HT1080 (cell line): Measurements from ENCODE around the genes TWIST1, FERD3L and MACC1.

RAMPAGE:
- cytosol, long total RNA, result no peak
- long total RNA, result no peak
- nucleus, long total RNA, result no peak
Measured at GRCh38 chr7:19107058-19108075, 10.1 kb downstream of the TWIST1 start.

RAMPAGE:
- cytosol, long total RNA, result no peak
- long total RNA, result no peak
- nucleus, long total RNA, result no peak
Measured at GRCh38 chr7:19117160-19118078, at the start of gene TWIST1. Gene TWIST1, minus strand, starts transcription at chr7:19117636.

GRCh38 chr7:19145270-19145606 lies at the start of gene FERD3L:
Gene FERD3L, minus strand, starts transcription at chr7:19145421.
RAMPAGE:
- cytosol, long total RNA, result no peak
- long total RNA, result no peak
- nucleus, long total RNA, result no peak

GRCh38 chr7:20125001-20125595 lies 92.1 kb downstream of the MACC1 start:
RAMPAGE:
- cytosol, long total RNA, result no peak
- long total RNA, result no peak
- nucleus, long total RNA, result no peak

GRCh38 chr7:20201315-20201946 lies 15.8 kb downstream of the MACC1 start:
RAMPAGE:
- cytosol, long total RNA, result no peak
- long total RNA, result no peak
- nucleus, long total RNA, result no peak

DNA sequence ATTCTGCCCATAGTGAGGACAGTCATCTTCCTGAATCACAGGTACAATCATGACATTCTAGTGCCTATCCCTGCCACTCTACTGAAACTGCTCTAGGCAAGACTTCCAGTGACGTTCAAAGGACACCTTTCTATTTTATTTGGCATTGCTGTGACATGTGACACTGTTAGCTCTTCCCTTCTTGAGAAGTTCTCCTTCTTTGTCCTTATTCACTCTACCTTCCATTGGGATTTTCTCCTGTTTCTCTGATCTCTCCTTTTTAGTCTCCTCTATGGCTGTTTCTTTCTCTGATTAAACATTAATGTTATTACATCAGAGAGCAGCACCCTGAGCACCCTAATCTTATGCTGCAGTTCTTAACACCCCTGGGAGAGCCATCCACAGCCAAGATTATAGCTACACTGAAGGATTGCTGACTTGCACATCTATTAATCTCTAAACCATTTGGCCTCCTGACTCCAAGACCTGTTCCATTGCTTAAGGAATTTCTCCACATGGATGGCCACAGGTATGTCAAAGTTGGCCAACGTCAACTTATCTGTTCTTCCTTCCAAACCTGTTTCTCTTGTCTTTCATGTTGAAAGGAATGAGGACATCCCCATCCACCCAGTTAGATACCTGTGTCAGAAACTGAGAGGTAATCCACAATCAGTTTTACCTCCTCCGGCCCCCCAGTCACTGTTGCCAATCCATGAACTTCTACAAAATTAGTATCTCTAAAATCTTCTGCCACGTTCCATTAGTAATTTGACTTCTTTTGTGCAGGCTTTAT lies 10.8 kb downstream of the MACC1 start:
RAMPAGE:
- cytosol, long total RNA, result no peak
- long total RNA, result no peak
- nucleus, long total RNA, result no peak

GRCh38 chr7:20217160-20218032 lies at the start of gene MACC1:
Gene MACC1, minus strand, starts transcription at chr7:20217384.
RAMPAGE:
- cytosol, long total RNA, result no peak
- long total RNA, result no peak
- nucleus, long total RNA, result no peak

DNA sequence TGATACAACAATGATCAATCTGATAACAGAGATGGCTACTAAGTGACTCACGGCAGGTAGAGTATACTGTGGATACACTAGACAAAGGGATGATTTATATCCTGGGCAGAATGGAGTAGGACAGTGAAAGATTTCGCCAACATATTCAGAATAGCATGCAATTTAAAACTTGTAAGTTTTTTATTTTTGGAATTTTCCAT lies 34.2 kb upstream of the ITGB8 start:
RAMPAGE:
- cytosol, long total RNA, result no peak
- long total RNA, result no peak
- nucleus, long total RNA, result no peak

GRCh38 chr7:20345395-20346157 lies 14.9 kb downstream of the ITGB8 start:
RAMPAGE:
- cytosol, long total RNA, result no peak
- long total RNA, result no peak
- nucleus, long total RNA, result no peak

GRCh38 chr7:21251424-21251710 lies 176.5 kb upstream of the SP4 start:
RAMPAGE:
- cytosol, long total RNA, result no peak
- long total RNA, result no peak
- nucleus, long total RNA, result no peak

DNA sequence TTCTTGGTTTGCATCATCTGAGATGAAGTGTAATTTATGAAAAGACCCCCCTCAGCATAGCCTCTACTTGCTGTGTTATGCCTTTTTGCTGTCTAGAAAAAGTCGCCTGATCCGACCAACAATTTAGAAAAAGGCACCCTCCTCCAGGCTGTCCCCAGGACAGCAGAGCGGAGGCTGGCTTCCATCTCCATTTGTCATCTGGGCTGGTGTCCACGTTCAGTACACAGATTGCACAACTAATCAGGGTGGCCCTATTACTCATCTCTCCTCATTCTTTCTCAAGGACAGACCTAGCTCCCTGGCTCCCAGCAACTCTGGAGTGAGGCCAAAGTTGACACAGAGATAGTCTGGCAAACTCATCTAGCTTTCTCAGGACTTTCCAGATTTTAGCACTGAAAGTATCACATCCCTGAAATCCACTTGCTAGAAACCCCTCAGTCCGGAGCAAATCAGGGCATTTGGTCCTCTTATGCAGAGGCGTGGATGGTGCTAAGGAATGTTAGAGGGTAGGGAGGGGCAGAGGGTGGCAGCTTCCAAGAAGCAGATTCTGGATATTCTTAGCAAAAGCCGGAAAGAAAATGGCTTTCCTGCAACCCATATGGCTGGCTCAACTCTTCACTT lies 75.1 kb downstream of the DNAH11 start:
RAMPAGE:
- cytosol, long total RNA, result no peak
- long total RNA, result no peak
- nucleus, long total RNA, result no peak

RAMPAGE:
- cytosol, long total RNA, result no peak
- long total RNA, result no peak
- nucleus, long total RNA, result no peak
Measured at GRCh38 chr7:22146908-22147661, 201.4 kb upstream of the CDCA7L start.

DNA sequence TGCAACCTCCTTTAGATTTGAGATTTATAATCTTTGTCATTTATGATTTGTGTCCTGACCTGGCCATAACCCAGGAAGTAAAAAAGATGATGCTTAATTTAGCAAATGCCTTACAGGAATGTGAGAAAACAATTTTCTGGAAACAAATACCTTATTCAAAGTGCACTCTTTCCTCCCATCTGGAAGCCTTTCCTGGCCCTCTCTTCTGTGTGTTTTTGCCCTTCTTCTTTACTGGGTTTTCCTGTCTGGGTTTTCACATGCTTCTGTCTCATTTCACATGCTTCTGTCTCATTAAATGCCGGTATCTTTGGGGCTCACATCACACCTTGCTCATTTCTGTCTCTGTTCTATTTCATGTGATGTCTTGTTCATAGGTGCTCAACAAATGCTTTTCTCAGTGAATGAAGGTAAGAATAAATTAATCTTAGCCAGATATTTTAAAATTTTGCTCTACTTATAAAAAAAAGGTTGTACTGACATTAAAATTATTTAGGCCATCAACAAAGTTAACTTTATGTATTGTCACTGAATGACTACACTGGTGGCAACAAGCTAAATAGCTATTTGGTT lies 149.1 kb downstream of the RAPGEF5 start:
RAMPAGE:
- cytosol, long total RNA, result no peak
- long total RNA, result no peak
- nucleus, long total RNA, result no peak

GRCh38 chr7:22212232-22212800 lies 144.6 kb downstream of the RAPGEF5 start:
RAMPAGE:
- cytosol, long total RNA, result no peak
- long total RNA, result no peak
- nucleus, long total RNA, result no peak

GRCh38 chr7:22217071-22217605 lies 139.8 kb downstream of the RAPGEF5 start:
RAMPAGE:
- cytosol, long total RNA, result no peak
- long total RNA, result no peak
- nucleus, long total RNA, result no peak

DNA sequence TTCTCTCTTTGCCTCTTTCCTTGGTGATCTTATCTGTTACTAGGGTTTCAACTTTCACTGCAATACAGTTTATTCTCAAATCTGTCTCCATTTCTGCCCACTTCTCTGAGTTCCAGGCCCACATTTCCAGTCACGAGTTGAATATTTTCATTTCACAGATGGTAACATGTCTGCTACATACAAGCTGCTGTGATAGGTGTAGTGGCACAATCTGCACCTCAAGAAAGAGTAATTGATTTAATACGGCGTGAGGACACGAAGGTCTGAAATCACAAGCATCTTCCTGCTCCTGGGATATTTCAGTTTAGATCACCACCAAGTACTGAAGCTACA lies 120.8 kb downstream of the RAPGEF5 start:
RAMPAGE:
- cytosol, long total RNA, result no peak
- long total RNA, result no peak
- nucleus, long total RNA, result no peak

GRCh38 chr7:22301944-22302269 lies 55.0 kb downstream of the RAPGEF5 start:
RAMPAGE:
- cytosol, long total RNA, result no peak
- long total RNA, result no peak
- nucleus, long total RNA, result no peak

DNA sequence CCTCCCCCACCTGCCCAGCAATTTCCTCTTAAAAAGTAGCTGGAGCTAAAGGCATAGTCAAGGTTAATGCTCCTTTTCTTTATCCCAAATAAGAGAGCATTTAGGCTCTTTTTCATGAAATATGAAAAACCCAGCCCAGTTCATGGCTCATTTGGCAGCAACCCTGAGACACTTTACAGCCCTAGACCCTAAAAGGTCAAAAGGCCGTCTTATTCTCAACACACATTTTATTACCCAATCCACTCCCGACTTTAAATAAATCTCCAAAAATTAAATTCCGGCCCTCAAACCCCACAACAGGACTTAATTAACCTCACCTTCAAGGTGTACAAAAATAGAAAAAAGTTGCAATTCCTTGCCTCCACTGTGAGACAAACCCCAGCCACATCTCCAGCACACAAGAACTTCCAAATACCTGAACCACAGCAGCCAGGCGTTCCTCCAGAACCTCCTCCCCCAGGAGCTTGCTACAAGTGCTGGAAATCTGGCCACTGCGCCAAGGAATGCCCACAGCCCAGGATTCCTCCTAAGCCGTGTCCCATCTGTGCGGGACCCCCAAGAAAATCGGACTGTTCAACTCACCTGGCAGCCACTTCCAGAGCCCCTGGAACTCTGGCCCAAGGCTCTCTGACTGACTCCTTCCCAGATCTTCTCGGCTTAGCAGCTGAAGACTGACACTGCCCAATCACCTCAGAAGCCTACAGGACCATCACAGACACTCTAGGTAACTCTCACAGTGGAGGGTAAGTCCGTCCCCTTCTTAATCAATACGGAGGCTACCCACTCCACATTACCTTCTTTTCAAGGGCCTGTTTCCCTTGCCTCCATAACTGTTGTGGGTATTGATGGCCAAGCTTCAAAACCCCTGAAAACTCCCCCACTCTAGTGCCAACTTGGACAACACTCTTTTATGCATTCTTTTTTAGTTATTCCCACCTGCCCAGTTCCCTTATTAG lies 21.7 kb upstream of the IL6 start:
RAMPAGE:
- cytosol, long total RNA, result no peak
- long total RNA, result no peak
- nucleus, long total RNA, result no peak

DNA sequence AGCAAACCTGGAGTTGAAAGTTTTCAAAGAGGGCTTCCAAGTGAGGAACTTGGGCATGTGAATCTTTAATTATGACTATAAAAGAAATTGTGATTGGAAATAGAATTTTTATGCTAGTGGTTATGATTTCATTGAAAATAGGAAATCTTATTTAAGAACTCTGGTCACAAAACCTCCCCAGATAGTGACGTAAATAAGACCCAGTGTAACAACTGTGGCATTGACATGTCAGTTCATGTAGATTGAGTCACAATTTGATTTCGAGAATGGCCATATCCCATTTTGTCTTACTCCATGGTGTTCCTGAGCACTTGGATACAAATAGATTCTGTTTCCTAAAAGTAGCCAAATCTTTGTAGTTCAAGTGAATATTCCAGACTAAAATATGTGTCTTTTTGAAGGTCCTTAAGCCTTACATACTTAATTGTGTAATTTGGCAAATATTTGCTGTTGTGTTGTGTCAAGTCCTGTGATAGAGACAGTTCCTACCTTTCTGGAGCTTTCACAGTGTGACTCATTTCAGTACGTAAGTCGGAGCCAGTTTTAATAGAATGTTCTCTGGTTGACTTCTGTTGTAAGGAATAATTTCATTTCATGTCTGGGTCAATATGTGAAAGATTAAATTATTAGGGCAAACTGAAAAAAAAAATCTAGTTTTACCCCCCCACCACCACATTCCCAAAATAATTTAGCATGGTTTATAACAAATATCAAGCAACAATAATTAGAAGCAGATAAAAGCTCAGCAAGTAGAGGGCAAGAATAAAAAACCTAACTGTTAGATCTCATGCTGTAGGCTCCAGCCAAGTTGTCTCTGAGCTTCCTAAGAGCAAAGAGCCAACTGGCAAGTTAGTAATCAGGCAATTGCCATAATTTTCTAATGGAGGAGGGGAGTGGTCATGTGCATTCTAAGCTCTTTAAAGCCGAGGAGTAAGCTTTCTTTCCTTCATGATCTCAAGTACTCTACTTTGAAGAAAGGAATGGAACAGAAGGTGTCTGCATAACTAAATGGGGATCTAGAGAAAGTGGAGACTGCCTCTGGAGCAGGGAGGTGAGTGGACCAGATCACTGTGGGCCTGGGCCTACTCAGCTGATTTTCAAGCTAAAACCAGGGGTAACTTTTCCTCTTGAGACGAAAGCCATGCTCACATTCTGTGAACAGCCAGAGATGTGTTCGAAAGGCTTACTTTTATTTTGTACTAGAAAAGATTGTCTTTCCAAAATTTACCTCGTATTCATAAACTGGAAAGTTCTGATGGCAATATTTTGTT lies 37.4 kb upstream of the TOMM7 start:
RAMPAGE:
- cytosol, long total RNA, result no peak
- long total RNA, result no peak
- nucleus, long total RNA, result no peak

GRCh38 chr7:23490018-23490733 lies 19.9 kb upstream of the IGF2BP3 start:
RAMPAGE:
- cytosol, long total RNA, result no peak
- long total RNA, result no peak
- nucleus, long total RNA, result no peak